Measurements from ENCODE around the gene RPAP3.

DNA sequence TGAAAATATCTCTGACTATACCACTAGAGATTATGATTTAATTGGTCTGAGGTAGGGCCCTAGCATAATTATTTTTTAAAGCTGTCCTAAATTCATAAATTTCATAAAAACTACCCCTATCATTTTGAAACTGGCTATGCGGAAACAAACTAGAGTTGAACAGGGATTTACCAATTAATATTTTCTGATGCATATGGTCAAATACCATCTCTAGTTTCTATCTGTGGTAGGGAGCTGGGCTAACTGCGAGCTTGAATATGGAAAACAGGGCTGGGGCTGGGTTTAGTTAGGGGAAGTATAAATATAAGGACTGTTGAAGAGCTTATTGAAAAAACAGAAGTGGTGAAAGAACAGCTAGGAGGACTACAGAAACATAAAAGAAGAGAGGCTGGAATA is 91.9 kb downstream of the SLC38A1 start:
- PRO-cap: no peak

DNA sequence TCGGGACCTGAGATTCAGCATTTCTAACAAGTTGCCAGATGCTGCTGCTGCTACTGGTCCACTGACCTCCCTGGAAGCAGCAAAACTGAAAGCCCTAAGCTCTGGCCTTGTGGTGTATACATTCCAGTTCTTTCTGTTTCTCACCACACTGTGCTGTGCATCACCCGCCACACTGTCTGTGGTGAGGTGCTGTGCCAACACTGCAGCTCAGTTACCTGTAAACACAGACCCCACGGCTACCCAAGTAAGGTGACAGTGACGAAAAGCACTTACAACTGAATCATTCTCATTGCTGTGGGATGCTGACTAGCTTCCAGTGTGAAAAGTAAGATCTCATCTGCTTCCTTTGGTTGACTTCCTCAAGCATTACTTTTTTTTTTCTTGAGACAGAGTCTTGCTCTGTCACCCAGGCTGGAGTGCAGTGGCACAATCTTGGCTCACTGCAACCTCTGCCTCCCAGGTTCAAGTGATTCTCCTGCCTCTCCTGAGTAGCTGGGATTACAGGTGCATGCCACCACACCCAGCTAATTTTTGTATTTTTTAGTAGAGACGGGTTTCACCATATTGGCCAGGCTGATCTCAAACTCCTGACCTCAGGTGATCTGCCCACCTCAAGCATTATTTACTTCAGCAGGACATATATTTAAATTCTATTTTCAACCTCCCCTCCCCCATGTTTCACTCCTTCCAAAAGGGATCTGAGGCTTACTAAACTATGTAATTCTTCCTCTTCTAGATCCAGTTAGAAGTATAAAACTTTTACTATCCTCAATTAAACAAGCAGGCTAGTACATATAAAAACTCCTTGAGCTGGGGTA is 53.6 kb downstream of the SLC38A1 start:
- PRO-cap: bidirectional peak, plus-strand start at position 272 of the sequence, minus-strand start at position 87 of the sequence

GRCh38 chr12:46217923-46218433 is 50.9 kb downstream of the SLC38A1 start:
- PRO-cap: unidirectional peak, minus-strand start at chr12:46218148

DNA sequence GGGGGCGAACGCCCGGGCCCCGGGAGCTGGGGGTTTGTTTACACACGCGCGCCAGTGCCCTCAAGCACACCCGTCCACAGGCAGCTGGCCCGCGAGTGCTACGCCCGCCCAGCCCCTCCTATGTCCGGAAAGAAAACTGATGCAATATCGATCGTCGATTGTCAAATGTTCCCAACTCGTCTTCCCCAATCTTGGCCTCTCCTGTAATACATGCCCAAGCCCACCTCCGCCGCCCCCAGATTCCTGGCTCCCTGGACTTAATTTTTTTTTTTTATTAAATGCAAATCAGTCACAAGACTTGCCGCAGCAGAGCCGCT is 699 bp downstream of the SLC38A2 start:
- PRO-cap: bidirectional peak, plus-strand start at position 67 of the sequence, minus-strand start at position 97 of the sequence

GRCh38 chr12:46386310-46387635 is 14.2 kb upstream of the SLC38A2 start:
- PRO-cap: no peak

GRCh38 chr12:46387636-46388083 is 15.1 kb upstream of the SLC38A2 start:
- PRO-cap: no peak

DNA sequence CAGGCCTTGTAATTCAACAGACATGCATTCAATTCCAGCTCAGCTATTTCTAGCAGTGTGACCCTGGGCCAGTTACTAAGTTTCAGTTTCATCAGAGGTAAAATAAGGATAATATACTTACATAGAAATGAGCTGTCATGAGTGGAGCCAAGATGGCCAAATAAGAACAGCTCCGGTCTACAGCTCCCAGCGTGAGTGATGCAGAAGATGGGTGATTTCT is 208.5 kb downstream of the SLC38A4 start:
- PRO-cap: no peak

GRCh38 chr12:46658892-46659668 is 166.7 kb downstream of the SLC38A4 start:
- PRO-cap: no peak

DNA sequence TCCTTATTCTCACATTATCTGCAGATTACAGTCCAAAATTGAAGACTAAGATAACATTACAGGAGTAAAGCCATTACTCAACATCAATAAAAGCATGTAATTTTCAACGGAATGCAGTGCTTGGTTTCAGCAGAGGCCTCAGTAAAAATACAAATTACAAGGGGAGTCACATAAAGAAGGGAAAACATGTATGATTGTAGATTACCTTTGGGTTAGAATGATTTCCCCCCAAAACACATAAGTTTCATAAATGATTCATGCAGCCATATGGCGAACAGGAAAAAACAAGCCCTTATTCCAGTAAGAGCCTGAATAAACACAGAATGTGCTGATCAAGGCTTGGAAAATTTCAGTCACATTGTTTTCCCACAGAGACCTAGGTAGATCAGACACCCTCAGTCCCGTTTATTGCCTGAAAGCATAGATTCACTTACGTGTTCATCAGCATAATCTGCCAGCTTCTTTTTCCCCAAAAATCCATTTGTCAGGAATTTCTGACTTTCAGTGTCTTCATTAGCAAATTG is 37.6 kb downstream of the SLC38A4 start:
- PRO-cap: no peak

- PRO-cap: no peak
These were observed 11.7 kb downstream of the SLC38A4 start for GRCh38 chr12:46814067-46814591.

DNA sequence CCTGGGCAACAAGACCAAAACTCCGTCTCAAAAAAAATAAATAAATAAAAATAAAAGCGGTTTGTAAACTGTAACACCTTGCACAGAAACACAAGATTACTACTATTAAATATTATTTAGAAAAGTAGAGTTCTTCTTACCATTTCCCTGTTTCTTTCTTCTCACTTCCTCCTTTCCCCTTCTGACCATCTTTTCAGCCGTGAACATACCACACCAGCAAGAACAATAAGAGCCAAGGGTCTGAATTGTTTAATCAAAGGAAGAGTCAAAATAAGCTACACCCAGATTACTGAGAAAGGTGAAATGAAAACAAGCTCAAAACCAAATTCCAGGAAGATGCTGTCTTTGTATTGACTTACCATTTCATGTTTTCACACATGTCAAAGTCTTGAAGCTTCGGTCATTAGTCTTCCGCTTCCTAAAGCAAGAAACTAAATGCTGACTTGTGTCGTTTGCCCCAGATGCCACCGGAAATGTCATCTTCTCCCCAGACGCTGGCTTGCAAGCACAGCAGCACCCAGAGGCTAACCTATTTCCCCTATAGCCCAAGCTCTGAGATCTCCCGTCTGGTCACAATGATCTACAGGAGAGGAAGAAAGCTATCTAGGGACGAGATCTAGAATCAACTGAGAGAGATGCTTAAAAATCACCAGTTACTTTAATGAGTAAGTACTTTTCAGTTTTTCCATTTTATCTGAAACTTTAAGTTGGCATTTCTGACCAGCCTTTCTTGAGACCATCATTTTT is 136.4 kb upstream of the AMIGO2 start:
- PRO-cap: bidirectional peak, plus-strand start at position 479 of the sequence, minus-strand start at position 420 of the sequence

- PRO-cap: no peak
These were observed 266.8 kb upstream of the AMIGO2 start for GRCh38 chr12:47346544-47346974.

- PRO-cap: unidirectional peak, minus-strand start at chr12:47359838
These were observed 280.0 kb upstream of the AMIGO2 start for GRCh38 chr12:47359684-47360144.

DNA sequence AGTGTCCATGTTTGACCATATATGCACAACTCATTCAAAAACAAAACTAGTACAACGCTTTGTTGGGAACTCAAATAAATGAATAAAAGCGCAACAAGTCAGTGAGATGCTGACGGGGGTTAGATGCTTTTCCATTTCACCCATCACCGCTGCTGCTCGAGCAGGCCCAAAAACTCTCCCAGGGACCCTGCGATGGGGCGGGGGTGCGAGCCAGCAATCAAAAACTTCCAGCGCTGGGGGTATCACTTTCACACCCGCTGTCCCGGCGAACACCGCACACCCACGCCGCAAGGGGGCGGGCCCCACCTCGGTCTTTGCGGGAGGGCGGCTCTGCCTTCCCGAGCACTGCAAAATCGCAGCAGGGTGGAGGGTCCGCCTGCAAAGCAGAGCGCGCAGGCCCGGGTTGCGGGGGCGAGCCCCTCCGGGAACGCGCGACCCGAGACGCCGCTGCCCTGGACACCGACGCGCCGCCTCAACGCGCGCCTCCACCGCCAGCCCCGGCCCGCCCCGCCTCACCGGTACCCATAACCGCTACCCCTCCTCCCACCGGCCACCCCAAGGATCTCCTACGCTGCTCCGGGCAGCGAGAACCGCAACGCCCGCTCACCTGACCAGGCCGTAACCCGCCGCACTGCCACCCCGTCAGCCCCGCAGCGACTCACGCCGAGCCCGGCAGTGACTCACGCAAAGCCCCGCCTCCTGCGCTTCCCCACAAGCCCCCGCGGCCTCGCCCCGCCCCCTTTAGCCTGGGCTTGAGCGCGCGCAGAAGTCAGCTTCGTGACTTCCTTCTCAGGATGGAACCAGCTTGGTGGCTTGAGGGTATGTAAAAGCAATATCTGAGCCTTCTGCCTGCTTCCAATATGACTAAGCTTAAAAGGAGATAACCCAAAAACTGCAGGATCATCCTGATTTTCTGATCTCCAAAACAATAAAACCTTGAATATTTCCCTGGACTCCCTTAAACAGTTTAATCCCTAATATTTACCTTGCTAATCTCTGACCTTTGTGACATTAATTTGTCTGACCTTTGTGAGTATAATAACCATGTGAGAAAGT is at the start of gene RPAP3:
Gene RPAP3 (minus strand): TSS at position 686 of the 1,056 bp plus-strand sequence.
- PRO-cap: bidirectional peak, plus-strand start at position 341 of the sequence, minus-strand start at position 353 of the sequence; bidirectional peak, plus-strand start at position 780 of the sequence, minus-strand start at position 662 of the sequence

- PRO-cap: no peak
These were observed 5.2 kb downstream of the RAPGEF3 start for GRCh38 chr12:47753242-47754092.

- PRO-cap: no peak
These were observed 9.9 kb downstream of the SLC48A1 start for GRCh38 chr12:47782610-47783607.

- PRO-cap: no peak
These were observed 21.5 kb downstream of the SLC48A1 start for GRCh38 chr12:47794373-47795176.

- PRO-cap: no peak
These were observed 20.2 kb downstream of the HDAC7 start for GRCh38 chr12:47799368-47800014.

GRCh38 chr12:47801960-47802817 is 17.5 kb downstream of the HDAC7 start:
- PRO-cap: no peak

DNA sequence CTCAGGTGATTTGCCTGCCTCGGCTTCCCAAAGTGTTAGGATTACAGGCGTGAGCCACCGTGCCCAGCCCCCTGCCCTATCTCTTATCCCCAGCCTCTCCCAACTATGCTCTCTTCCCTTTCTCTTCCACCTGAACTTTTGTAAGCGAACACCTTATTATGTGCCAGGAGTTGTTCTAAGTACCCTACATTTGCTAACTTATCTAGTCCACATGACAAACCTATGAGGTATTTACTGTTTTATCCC is 12.6 kb downstream of the HDAC7 start:
- PRO-cap: no peak